SJSA1 (cell line): ENCODE measurements around a stretch of chr9.

DNA sequence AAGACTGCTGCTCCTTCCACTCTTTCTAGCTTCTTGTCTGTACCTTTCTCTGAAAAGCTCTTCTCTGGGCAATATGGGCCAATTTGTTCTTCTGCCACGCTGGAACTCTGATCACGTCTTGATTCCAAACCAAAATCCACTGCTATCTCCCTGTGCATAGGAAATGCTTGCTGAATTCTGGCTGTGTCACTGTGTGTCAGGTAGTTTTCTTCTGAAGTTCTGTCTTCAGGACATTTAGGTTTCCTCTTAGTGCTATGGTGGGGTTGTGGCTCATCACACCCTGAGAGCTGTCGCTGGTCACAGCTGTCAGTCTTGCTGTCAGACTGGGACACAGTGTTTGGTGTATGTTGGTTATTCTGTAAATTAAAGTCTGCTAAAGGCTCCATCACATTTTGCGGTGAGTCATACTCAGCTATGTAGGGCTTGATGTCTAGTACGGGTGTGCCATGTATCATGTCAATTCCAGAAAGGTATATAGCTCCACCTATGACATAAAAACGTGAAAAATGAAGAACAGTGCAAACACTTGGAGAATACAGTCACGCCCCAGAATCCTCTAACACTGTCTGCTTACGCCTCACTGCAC is 12.1 kb downstream of the TRMO start:
- RAMPAGE, long total RNA: no peak

DNA sequence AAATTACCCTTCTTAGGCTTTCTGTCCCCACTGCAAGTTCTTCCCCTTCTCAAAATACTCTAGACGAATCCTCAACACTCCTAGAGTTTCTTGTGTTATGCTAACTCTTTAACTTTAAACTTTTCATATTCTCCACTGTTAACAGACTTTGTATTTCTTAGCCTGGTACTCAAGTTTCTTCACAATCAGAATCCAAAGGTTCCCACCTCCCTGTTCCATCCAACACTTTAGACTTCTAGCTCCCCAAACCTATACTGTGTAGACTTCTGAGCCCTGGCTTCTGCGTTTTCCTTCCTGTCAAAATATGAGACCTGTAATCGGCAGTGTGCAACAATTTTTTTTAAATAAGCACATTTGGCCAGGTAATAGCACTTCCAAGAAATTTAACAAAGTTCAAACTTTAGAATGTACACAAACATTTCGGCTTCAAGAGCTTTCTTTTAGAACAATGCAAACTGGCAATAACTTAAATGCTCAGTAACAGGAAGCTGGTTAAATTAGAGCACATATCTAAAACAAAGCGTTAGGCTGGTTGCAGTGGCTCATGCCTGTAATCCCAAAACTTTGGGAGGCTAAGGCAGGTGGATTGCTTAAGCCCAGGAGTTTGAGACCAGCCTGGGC is 1.4 kb downstream of the TRMO start:
- RAMPAGE, long total RNA: no peak

- RAMPAGE, long total RNA: no peak
Measured at GRCh38 chr9:97985171-97985638, 2.1 kb downstream of the ANP32B start.

DNA sequence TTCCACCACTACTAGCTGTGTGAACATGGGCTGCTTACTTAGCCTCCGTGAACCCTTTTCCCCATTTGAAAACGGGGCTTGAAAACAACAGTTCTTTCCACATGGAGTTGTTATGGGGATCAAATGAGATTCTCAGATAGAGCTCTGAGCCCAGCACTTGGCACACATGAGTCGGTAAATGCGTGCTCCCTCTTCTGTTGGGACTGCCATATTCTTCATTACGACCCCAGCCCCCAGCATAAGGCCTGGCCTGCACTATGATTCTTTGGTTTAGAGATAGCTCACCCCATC is 887 bp downstream of the NANS start:
- RAMPAGE, long total RNA: no peak

DNA sequence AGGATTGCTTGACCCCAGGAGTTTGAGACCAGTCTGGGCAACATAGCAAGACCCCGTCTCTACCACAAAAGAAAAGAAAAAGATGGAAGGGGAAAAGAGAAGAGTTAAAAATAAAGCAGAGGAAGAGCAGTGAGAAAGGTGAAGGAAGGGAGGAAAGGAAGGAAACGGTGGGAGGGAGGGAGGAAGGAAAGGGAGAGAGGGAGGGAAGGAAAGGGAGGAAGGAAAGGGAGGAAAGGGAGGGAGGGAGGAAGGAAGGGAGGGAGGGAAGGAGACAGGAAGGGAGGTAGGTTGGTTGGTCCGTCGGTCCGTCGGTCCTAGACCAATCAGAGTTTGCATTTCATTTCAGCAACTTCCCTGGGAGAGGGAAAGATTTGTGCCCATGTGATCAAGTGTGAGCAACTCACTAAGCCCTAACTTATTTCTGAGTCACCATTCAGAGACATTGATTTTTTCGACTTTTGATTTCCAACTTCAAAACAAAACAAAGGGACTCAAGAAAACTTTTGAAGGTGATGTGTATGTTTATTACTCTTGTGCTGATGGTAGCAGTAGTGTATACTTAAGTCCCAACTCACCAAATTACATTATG is 18.8 kb downstream of the NANS start:
- RAMPAGE, long total RNA: no peak

DNA sequence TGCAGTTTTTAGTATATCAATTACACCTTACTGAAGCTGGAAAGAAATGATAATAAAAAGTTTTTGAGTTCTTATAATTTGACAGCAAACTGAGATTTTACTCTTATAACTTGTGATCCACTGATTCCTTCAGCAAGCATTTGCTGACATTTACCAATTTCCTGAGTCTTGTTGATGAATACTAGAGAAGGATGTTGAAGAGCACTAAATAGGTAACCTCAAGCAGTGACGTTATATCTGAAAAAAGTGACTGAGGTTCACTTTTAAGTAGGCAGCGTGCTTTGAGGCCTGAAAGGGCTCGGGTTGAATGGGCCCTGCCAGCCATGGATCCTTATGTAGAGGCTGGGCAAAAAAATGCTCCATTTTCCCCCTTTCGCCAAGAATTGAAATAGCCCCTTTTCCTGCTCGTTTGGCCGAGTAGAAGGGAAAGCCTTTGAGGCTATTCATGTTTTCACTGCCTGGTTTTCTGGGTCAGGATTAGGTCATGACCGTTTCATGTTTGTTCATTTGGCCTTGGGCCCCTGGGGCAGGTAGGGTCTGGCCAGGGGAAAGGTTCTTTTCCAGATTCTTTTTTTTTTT is 19.4 kb downstream of the NANS start:
- RAMPAGE, long total RNA: no peak

DNA sequence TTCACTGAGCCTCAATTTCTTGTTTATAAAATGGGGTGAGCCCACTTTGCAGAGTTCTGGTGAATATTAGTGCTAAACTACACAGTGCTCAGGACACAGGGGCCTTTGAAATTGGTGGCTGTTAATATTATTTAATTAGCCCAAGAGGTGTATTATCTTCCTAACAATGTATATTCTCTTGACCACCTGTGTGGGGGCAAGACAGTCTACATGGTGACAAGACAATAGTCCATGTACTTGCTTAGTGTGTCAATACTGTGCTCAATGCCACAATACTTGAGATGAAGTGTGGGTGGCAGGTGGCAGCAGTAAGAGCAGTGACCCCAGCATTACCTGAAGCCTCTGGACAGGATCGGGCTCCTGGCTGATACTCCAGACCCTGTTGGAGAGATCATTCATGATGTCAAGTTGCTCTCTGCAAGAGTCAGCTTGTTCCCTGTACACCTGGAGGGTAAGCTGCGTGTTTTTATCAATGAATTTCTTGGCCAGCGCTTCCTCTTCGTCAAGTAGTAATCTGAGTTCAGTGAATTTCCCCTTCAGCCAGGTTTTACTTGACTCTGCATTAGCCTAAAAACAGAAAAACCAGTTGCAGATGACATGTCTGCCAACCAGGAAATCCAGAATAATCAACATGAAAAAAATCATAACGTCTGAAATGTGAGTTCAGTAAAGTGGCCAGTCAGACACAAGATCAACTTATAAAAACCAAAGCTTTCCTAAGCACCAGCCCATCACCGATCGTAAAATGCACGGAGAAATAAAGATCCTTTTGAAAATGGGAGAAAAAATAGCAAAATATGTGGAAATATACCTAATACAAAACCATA is 19.2 kb downstream of the TRIM14 start:
- RAMPAGE, long total RNA: no peak

DNA sequence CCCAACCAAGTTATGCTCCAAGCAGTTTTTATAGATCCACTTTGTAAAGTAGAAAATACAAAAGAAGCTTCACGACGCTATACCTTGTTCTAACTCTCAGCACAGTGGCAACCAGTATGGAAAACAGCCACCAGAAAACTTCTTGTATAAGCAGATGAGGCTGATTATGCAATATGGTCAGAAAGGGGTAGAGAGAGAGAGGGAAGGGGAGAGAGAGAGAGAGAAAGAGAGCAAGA is 14.8 kb downstream of the TRIM14 start:
- RAMPAGE, long total RNA: no peak

DNA sequence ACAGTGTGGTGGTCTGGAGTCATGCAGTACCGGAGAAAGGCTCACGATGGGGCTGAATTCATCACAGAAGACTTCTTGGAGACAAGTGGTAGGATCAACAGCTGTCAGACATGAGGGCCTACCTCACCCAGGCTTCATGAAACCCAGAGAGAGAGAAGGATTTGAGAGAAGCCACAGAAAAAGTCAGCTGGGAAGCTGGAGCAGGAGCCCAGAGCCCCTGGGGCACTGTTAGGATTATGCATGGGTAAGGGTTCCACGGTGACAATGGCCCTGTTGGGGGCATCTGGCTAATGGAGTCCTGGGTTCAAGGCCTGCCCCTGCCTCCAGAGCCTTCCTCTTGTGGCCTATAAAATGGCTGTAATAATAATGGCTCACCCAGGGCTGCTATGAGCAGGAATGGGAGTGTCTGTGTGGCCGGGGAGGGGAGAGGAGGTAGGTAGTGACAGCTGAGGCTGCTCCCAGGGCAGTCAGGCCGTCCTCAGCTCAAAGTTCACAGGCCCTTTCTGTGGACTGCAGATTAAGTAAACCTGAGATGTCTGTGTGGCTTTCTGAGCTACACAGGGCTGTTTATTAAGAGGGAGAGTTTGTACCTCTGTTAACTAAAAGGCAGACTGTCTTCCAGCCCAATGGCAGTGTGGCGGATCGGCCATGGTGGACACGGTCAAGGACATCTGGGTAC is 843 bp downstream of the TRIM14 start:
- RAMPAGE, long total RNA: no peak

DNA sequence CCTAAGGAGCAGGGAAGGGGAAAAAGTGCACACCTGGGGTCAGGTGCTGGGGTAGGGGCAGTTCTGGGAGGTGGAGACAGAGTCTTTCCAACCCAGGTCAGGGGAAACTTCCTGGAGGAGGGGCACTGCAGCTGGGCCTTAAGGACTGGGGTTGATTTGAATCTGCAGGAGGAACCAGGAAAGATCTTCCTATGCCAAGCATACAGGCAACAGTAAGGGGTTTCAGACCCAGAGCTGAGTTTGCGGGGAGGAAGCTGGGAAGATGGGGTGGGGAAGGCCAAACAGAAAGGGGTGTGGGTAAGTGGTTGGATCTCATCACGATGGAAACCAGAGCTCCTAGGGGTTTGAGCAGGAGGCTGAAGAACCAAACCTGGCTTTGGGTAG is 8.9 kb downstream of the TBC1D2 start:
- RAMPAGE, long total RNA: no peak

- RAMPAGE, long total RNA: no peak
Measured at GRCh38 chr9:98255127-98255530, 320 bp downstream of the TBC1D2 start.

- RAMPAGE, long total RNA: no peak
Measured at GRCh38 chr9:98707118-98707505, 1.6 kb downstream of the GABBR2 start.

GRCh38 chr9:98781938-98782387 is 14.4 kb downstream of the ANKS6 start:
- RAMPAGE, long total RNA: no peak

DNA sequence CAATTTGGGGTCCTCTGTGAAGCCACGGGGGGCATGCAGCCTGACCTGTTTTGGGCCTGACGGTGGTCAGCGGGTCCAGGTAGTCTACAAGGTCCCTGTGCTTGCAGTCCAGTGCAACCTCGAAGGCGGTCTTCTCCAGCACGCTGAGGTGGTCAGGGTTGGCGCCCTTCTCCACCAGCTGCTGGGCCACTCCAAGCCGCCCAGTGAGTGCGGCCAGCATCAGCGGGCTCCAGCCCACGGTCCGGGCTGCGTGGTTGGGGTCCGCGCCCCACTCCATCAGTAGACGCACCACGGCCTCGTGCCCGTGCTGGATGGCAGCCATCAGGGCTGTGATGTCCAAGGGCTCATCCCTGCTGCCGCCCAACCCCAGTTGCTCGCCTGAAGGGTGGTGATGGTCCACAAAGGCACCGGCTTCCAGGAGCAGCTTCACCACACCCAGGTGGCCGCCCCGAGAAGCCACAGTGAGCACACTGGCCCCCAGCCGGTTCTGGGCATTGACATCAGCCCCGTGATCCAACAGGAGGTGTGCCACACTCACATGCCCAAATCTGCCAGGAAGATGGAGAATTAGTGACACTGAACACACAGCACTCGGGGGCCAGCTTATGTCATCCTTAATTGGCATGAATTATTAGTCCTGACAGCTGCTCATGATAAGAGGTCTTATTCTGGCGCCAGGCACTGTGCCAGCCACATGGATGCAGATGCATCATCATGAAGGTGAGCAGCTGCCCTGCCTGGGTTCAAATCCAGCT is 6.1 kb downstream of the ANKS6 start:
- RAMPAGE, long total RNA: no peak

- RAMPAGE, long total RNA: no peak
Measured at GRCh38 chr9:98810810-98811721, 3.6 kb downstream of the GALNT12 start.

DNA sequence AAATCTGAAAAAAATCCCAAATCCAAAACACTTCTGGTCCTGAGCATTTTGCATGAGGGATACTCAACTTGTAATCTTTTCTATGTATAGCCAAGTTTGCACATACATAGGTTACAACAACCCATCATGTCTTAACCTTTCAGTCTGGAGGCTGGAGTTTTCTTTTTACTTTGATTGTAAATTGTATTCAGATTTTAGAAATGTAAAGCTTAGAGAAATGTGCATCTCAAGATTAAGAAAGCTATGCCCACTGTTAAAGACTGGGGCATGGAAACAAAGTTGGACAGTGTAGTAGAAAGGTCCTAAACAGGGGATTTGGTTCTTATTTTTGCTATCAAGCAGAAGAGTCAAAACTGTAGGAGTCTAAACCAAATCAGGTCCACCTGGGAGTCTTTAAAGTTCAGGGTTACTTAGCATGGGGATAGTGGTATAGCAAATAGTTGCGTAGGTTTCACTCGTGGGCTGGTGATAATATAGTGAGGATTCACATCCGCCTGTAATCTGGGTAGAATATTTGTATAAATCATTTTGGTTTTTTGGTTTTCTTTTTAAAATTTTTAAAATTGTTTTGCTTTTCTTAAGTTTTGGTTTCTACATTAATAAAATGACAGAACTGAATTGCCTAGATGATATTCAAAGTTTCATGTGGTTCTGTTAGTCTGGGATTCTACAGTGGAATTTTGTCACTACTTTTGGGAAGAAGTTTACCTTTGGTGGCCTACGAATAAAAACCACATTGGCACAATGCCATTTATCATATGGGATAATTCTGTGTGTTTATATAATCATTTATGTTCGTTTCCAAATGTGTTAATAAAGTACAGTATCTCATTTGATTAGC is 18.4 kb downstream of the TGFBR1 start:
- RAMPAGE, long total RNA: no peak

DNA sequence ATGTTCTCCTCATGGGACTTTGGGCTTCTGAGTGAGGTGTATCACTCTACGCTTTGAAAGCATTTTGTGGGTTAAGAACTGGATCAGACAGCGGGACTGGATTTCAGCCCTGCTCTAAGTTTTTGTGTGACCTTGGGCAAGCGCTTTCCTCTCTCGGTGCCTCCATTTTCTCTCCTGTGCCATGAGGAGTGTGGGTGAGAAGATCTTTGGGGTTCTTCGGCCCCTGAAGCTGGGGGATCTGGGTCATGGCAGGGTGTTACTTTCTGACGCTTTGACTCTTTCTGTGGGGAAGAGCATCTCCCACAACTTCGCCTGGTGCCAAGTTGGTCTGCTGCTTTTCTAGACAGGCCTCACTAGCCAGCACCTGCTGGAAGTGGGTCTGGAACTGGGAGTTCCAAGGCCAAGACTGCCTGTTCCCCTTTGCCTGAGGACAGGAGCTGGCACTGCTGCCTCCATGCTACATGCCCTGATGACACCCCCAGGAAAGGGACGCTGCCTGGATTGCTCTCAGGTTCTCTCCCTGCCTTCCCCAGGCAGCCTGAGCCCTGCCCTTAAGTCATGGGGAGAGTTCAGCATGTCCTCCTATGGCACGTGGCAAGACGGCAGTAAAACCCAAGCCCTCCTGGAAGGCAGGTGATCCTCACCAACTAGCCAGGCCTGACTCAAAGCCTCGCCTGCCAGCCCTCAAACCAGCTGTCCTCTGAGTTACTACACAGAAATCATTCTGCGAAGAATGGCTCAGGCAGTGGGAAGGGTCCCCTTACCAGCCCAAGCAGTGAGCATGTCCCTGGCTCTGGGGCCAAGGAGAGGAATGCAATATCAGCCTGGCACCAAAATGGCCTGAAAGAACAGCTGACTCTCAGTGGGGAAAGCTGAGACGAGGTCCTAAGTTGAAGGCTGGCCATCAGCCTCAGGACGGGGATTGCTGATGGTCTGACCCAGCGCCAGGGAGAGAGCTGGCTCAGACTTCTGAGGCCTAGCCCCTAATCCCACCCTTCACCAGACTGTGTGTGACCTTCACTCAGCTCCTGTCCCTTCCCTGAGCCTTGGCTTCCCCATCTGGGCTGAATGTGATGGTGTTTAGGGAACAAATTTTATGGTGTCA is 35.8 kb downstream of the SEC61B start:
- RAMPAGE, long total RNA: no peak

DNA sequence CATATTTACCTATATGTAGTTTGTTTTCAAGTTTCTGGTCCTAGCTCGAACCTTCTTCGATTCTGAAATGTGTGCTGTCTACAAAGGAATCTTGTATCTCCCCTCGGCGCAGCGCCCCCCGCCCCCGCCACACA is 1.4 kb upstream of the NR4A3 start:
- RAMPAGE, long total RNA: no peak

- RAMPAGE, long total RNA: no peak
Measured at GRCh38 chr9:99820565-99820779, 1.2 kb upstream of the NR4A3 start.

- RAMPAGE, long total RNA: no peak
Measured at GRCh38 chr9:99820780-99821174, 908 bp upstream of the NR4A3 start.